Esophagus squamous epithelium (tissue), 4 donors: ENCODE results near the genes ALDOA, TBX6 and ZNF768.

- PRO-cap, result unidirectional peak, minus-strand start at chr16:29199723
- RAMPAGE, long total RNA, 4 experiments, result no peak in any of the 4 experiments
Measured at GRCh38 chr16:29199659-29200160, 206.8 kb downstream of the NPIPB11 start.

- PRO-cap, result no peak
- RAMPAGE, long total RNA, 4 experiments, result no peak in any of the 4 experiments
Measured at GRCh38 chr16:29255983-29256357, 150.5 kb downstream of the NPIPB11 start.

- PRO-cap, result no peak
- RAMPAGE, long total RNA, 4 experiments, result no peak in any of the 4 experiments
Measured at GRCh38 chr16:29290451-29291256, 115.9 kb downstream of the NPIPB11 start.

GRCh38 chr16:29306952-29307586, 99.4 kb downstream of the NPIPB11 start:
- PRO-cap, result no peak
- RAMPAGE, long total RNA, 4 experiments, result no peak in any of the 4 experiments

DNA sequence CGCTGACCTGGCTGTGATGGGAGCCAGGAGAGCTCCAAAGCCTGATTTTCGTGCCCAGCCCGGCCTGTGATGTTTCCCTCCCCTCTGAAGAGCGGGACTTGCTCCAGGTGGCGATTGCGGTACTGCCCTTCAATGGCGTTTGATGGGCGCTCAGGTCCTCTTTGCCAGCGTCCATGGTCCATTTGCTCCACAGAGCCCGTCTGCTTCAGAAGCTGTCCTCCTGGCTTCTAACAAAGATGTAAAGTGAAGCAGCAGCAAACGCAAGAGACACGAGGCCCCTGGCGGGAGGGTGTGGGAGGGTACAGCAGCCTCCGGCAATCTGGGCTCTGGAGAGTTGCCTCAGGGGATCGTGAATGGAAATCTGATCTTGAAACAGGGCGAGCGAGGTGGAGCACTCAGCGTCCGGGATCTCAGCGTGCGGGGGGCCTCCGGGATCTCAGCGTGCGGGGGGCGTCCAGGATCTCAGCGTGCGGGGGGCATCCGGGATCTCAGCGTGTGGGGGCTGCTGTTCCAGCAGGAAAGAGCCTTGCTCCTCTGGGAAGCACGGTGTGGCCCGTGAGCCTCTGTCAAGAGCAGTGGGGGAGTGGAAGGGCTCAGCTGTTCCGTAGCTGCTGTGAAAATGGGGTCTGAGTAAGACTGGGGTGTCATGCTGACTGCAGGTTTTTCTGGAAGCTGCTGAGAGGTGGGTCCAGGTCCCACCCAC, 93.3 kb downstream of the NPIPB11 start:
- PRO-cap, result no peak
- RAMPAGE, long total RNA, 4 experiments, result no peak in any of the 4 experiments

DNA sequence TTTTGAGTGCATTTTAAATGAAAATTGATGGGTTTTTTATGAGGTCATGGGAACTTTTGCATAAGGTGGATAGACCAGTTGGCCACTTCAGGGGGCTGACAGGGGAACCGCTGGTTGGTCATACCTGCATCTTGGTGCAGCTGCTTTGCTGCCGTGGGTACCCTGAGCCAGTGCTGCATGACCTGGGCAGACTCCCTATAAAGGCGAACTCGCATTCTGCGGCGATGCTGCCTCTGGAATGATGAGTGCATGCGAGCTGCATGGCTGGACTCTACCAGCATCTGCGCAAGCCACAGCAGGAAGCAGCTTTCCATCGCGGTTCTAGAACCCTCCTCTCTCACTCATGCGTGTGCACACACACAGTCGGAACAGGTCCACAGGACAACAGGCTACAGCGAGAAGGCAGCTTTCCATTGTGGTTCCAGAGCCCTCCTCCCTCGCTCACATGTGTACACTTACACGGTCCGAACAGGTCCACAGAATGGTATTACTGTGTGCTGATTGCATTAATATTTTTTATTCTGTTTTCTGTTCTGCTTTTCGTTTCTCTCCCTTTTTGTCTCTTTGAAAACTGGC, 69.2 kb downstream of the NPIPB11 start:
- PRO-cap, result no peak
- RAMPAGE, long total RNA, 4 experiments, result no peak in any of the 4 experiments

DNA sequence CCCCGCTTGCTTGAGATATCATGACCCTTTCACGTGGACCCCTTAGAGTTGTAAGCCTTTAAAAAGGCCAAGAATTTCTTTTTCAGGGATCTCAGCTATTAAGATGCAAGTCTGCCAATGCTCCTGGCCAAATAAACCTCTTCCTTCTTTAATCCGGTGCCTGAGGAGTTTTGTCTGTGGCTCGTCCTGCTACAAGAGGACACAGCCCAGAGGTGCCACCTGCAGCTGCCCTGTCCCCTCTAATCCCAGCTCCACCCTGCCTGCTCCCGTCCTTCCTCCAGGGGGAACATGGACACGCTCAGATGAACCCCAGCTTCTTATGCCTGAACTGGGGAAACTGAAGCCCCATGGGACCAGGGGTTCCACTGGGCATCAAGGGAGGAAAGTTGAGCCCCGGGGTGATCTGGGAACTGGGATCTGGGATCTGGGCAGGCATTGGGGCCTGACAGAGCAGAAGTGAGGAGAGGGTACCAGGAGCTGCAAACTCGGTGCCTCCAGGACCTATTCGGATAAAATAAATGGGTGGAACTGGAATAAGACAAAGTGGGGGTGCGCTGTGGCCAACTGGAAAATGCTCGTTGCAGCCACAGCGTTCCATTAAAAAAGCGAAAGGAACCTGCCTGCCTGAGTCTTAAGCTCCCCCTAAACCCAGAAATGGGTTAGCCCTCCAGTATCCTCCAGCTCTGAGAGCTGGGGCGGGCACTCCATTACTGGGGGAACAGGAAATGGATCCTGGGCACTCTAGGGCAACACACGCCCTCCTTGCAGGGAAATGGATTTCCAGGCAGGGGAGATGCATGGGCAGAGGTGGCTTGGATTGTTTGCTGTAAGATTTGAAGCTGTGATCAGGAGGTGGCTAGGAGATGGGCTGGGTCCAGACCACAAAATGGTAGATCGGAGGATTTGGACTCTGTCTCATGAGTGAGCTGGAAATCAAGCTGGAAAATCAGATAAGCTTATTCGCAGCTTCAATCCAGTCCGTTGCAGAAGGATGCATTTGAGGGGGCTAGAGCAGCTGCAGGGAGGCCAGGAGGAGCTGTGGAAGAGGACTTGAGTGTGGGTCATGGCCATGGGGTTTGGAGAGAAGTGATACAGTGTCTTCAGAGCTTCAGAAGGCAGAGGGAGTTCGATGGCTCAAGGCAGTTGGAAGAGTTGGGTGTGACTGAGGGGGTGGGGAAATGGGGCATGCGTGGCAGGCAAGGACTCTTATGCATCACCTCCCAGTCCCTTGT, 20.0 kb downstream of the QPRT start:
- PRO-cap, result no peak
- RAMPAGE, long total RNA, 4 experiments, result no peak in any of the 4 experiments

DNA sequence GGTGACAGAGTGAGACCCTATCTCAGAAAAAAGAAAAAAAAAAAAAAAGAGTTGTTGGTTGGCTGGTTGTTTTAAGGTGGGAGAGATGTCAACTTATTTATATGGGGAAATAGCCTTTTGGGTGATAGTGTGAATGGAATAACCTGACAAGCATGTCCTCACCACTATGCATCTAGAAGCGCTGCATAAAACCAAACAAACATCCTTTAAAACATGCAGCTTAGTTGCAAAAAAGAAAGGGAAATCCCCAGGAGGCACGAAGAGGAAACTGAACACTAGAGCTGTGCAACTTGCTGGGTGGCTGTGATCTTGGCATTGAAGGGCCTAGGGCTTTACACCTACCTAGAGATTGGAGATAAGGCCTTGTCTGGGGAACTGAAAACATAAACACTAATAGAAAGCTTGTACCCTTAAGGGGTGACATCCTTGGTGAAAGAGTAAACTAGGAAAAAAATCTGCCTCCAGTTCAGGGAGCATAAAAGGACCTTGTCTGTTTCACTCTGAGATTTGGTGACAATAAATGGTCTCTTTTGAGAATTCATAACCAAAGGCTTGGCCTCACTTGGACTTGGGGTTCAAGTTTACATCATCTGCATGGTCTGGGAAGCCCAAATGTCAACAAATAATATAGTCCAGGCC, 7.2 kb downstream of the C16orf54 start:
- PRO-cap, result no peak
- RAMPAGE, long total RNA, 4 experiments, result no peak in any of the 4 experiments

- PRO-cap, result bidirectional peak, plus-strand start at chr16:29805670, minus-strand start at chr16:29805496
- RAMPAGE, long total RNA, 4 experiments, result no peak in any of the 4 experiments
Measured at GRCh38 chr16:29805078-29805600, 1.2 kb upstream of the MAZ start.

DNA sequence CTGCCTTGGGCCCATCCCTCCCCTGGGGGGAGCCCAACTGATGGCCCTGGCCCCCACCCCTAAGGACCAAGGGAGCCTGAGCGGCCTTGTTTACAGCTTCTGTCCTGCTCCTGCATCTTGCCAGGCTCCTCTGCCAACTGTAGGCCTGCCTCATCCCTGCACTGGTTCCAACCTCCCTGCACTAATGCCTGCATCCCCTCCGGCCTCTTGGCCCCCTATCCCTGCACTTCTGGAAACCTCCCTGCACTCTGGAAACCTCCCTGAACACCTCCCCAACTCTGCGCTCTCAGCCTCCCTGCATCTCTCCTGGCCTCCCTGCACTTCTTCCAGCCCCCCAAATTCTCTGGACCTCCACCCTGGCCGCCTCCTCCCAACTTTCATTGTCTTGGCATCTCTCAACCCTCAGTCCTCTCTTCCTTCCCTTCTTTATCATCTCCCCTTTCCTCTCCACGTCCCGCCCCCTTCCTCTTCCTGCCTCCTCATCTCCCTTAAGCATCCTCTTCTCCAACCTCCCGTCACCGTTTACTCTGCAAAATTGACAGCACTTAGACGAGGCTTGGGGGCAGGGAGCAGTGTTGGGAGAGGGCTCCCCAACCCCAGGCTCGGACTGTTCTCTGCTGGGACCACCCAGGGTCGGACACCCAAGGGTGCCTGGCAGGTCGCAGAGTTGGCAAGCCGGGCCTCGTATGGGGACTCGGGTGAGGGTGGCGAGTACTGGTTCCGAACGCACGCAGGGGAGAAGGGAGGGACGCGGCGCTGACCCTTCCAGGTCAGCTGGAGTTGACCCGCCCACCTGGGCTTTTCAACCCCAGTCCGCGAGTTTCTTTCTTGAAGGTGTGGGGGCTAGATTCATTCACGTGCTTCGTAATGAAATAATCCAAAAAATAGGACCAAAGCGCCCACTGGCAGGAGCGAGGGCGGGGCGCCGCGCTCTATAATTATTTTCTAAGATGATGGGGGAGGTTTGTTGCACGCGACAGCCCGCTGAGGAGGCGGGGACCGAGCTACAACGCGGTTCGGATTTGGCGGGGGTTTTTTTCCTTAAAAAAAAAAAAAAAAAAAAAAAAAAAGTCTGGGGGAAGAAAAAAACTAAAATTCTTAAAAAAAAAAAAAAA, 913 bp upstream of the PAGR1 start:
- PRO-cap, result no peak
- RAMPAGE, long total RNA, 4 experiments, result no peak in any of the 4 experiments

DNA sequence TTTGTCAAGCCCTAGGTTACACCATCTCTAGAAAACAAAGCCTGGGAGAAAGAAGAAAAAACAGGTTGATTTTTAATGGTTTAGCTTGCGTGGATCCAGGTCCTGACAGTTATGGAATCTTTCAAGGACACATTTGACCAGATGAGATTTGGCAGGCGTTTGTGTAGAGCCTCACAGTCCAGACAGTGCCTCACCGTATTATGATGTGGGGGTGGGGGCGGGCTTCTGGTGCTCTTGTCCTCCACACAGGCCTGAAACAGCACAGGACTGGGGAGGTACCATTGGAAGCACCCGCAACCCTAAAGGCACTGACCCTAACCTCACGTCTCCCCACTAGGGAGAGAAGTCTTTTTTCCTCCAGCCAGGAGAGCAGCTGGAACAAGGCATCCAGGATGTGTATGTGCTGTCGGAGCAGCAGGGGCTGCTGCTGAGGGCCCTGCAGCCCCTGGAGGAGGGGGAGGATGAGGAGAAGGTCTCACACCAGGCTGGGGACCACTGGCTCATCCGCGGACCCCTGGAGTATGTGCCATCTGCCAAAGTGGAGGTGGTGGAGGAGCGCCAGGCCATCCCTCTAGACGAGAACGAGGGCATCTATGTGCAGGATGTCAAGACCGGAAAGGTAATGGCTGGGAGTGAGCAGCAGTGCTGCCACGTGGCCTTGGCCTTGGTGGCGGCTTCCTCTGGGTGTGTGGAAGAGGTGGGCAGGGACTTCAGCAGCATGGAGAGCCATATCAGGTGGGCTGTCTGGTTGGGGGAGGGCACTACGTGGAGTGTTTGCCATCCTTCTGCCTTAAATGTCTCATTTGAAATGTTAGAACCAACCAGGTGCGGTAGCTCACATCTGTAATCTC, 19.8 kb downstream of the MVP start:
- PRO-cap, result no peak
- RAMPAGE, long total RNA, 4 experiments, result no peak in any of the 4 experiments

DNA sequence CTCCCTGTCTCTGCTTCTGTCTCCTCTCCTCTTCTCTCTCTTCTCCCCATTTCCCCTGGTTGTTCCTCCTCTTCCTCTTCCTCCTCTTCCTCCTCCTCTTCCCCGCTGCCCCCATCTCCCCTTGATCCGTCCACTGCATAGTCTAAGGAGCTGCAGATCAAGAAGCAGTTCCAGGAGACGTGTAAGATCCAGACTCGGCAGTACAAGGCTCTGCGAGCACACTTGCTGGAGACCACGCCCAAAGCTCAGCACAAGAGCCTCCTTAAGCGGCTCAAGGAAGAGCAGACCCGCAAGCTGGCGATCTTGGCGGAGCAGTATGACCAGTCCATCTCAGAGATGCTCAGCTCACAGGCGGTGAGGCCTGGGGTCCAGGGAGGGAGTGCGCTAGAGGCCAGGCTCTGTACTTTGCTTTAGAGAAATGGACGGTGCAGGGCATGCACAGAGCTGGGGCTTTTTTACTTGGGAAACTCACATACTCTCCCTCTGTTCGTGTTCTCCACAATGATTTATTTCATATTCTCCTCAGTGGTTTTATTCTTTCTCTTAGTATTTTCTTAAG, 5.9 kb downstream of the HIRIP3 start:
- PRO-cap, result no peak
- RAMPAGE, long total RNA, 4 experiments, result no peak in any of the 4 experiments

DNA sequence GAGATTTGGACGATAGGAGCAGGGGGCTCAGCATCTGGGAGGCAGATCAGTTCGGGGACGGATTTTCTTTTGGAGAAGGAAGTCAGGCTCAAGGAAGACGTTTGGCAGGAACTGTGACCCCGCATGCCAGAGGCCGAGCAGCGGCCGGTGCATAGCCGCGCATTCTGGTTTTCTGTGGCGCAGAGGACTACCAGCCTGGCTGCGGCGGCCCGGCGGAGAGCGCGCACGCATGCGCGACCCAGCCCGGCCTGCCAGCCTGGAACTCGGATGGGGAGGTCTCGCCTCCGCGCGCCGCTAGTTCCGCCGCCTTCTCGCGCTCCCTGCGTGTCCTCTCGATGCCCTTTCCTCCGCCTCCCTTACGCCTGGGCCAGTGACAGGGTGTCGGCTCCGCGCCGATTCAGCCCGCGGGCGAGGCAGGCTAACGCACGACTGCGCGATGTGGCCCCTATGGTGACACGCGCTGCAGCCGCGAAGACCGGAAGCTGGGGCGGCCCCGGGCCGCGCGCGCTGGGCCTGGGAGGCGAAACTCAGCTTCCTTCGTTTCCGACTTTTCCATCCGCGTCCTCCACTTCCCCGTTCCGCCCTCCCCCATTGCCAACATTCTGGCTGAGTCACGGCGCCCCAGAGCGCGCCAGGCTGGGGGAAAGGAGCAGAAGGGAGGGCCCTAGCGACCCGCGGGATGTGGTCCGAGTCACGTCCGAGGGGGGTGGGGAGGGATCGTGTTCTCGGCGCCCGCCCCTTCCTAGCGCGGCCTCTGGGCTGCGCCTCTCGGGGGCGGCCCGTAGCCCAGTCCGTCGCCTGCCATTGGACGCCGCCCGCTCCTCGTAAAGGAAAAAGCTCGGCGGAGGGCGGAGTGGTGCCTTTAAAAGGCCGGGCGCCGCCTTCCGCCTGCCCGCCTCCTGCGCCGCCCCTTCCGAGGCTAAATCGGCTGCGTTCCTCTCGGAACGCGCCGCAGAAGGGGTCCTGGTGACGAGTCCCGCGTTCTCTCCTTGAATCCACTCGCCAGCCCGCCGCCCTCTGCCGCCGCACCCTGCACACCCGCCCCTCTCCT, at the start of gene ALDOA:
Gene ALDOA, plus strand, starts transcription at position 891 of the 1,051 bp plus-strand sequence.
- PRO-cap, result bidirectional peak, plus-strand start at position 370 of the sequence, minus-strand start at position 231 of the sequence; bidirectional peak, plus-strand start at position 922 of the sequence, minus-strand start at position 756 of the sequence
- RAMPAGE, long total RNA, 4 experiments, result start-site peak on the plus strand in 4 of 4 experiments, centred at positions 922 to 926 of the sequence, 2,269 to 13,649 reads per replicate; start-site peak on the minus strand in 1 of 4 experiments, centred at positions 503 to 699 of the sequence, 5 to 7 reads per replicate

DNA sequence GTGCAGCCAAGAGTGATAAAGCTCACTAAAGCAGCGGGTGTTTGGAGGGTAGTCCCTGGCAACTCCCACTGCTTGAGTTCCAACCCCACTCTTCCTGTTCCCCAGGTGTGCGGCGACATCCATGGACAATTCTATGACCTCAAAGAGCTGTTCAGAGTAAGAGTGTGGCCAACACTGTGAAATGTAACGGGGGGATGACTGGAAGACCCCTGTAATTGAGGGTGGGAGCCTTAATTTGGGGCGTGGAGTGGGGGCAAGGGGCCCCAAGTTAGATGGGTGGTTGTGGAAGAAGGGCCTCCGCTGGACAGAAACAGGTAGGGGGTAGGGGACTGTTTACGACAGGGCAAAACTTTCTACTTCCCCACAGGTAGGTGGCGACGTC, 6.6 kb downstream of the PPP4C start:
- PRO-cap, result no peak
- RAMPAGE, long total RNA, 4 experiments, result no peak in any of the 4 experiments

GRCh38 chr16:30084698-30085796, 6.7 kb downstream of the TBX6 start:
- PRO-cap, result no peak
- RAMPAGE, long total RNA, 4 experiments, result no peak in any of the 4 experiments

DNA sequence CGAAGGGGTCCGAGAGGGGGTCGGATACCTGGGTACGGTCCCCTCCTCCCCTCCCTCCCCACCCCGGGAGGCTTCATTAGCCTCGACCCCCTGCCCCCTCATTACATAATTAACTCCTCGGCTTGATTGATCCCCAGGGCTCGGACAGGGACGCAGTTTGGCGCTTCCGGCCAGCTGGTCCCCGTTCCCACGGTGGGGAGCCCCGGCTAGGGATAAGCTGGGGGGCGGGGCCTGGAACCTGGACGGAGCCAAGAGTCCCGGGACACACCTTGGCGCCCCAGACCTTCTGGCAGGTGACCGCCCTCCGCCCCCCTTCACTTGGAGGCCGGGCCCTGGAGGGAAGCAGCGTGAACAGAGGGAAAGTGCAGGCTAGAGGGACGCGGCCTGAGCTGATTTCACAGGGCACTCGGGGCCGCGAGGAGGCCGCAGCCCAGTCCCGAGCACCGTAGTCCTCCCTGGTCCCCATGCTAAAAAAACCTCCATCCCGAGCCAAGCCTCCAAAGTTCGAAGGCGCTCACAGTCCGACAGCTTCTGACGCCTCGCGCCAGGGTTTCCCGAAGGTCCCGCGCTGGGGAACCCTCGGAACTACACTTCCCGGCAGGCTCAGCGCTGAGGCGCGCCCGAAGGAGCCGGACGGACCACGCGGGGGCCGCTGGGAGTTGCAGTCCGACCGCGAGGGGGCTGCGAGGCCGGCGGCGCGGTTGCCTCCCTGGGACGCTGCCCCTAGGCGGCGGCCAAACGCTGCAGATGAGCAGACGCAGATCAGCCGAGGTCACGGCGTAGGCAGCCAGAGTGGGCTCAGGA, at the start of gene TBX6:
Gene TBX6, minus strand, starts transcription at position 570 of the 804 bp plus-strand sequence.
- PRO-cap, result bidirectional peak, plus-strand start at position 317 of the sequence, minus-strand start at position 194 of the sequence; bidirectional peak, plus-strand start at position 754 of the sequence, minus-strand start at position 553 of the sequence
- RAMPAGE, long total RNA, 4 experiments, result start-site peak on the minus strand in 3 of 4 experiments, centred at positions 169 to 194 of the sequence, 20 to 40 reads per replicate

DNA sequence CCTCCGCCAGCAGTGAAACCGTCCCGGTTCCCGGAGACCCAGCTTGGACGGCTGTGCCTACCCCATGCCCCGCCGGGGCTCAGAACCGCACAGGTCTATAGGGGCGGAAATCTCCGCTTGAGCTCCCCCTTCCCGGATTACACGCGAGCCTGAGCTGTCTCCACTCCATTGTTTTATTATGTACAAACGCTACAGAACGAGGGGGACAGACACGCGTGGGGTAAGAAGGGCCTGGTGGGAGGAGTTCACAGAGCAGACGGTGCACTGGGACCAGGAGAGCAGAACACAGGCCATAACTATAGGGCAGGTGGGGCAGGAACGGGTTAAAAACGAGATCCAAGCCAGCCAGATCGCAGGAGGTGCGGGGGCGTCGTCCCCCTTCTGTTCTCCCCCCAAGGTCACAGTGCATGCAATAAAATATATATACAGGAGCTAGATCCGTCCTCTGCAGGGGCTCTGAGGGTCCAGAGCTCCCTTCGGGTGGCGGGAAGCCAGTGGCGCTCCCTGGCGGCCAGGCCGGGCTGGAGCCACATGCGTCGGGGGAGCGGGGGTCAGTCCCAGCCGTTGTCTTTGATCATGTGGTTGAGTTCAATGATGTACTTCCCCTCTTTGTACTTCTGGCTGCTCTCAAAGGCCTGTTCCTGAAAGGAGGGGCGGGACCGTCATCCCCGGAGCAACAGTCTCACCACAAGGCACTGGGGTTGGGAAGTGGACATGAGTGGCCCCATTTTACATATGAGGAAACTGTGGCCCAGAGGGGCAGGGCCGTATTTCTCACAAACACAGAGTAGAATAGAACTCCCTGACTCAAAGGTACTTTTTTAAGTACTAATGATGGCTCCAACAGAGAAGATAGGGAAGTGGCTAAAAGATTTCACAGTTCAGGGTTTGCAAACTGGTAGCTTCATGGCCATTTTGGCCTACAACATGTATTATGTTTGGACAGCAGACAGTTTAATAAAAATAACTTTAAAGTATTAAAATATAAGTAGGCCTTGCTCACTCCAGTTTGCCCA, 743 bp upstream of the TBX6 start:
- PRO-cap, result bidirectional peak, plus-strand start at position 676 of the sequence, minus-strand start at position 584 of the sequence
- RAMPAGE, long total RNA, 4 experiments, result start-site peak on the minus strand in 1 of 4 experiments, centred at position 544 of the sequence, 69 reads per replicate

- PRO-cap, result no peak
- RAMPAGE, long total RNA, 4 experiments, result no peak in any of the 4 experiments
Measured at GRCh38 chr16:30115146-30115762, 1.9 kb upstream of the GDPD3 start.

GRCh38 chr16:30356225-30357097, 1.4 kb upstream of the CD2BP2 start:
- PRO-cap, result no peak
- RAMPAGE, long total RNA, 4 experiments, result no peak in any of the 4 experiments

GRCh38 chr16:30526139-30527134, at the start of gene ZNF768:
ZNF768 (minus strand) TSS chr16:30526566.
- PRO-cap, result bidirectional peak, plus-strand start at chr16:30526939, minus-strand start at chr16:30526764; bidirectional peak, plus-strand start at chr16:30527169, minus-strand start at chr16:30527060
- RAMPAGE, long total RNA, 4 experiments, result start-site peak on the minus strand in 1 of 4 experiments, at chr16:30526796-30526804 at its widest, 5 reads per replicate